Mesenteric fat pad (tissue), 1 donor: ENCODE data around the gene CDKAL1.

GRCh38 chr6:20126020-20126704, 86.1 kb downstream of the MBOAT1 start:
- PRO-cap = no peak

GRCh38 chr6:20213563-20213800, 1.2 kb upstream of the MBOAT1 start:
- PRO-cap = no peak

DNA sequence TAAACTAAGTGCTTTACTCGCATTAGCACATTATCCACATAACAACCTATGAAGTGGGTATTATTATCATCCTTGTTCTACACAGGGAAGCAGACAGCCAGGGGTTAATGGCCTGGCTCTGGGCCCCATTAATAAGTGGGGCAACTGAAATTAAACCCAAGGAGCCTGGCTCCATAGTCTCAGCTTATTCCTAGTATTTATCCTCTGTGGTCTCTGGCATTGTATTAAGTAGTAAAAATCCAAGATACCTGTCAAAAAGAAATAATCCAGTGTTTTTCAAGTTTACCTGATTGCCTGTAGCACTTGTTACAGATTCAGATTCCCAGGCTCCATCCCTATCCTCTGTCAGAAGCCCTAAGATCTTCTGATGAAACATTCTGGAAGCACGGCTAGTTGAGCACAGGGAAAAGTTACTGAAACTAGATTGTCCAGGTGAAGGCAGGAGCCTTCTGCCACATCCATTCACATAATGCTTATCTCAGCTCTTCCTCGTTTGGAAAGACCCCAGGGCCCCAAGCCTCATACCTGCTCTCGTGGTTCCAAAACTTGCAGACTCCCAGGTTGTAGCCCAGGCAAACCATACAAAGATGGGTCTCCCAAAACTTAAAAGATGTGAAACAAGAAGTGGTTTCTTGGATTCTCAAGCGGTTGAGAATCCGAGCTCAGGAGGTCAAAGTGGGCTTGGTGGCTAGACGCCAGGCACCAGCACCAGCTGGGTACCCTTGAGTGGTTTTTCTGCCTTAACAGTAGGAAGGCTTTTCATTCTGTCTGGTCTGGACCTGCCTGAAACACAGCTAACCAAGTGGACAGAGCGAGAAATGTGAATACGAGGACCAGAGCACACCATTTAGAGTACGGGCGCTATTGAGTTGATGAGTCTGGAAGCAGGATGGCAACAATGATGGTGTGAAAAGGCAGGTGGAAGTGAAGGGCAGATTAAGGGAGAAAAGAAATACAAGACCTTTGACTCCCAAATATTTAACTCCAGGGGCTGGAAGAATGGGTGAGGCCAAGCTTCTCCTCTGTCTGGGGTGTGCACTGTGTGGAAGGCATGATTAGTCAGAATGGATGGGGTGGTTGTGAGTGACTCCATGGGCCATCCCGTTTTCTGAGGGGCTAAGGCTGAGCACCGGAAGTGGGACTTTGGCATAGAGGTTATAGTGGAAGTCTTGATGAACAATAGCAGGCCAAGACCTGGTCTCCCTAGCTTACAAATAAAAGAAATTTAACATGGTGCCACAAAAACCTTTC, 11.7 kb downstream of the E2F3 start:
- PRO-cap = no peak

- PRO-cap = no peak
Measured at GRCh38 chr6:20424435-20425215, 22.9 kb downstream of the E2F3 start.

DNA sequence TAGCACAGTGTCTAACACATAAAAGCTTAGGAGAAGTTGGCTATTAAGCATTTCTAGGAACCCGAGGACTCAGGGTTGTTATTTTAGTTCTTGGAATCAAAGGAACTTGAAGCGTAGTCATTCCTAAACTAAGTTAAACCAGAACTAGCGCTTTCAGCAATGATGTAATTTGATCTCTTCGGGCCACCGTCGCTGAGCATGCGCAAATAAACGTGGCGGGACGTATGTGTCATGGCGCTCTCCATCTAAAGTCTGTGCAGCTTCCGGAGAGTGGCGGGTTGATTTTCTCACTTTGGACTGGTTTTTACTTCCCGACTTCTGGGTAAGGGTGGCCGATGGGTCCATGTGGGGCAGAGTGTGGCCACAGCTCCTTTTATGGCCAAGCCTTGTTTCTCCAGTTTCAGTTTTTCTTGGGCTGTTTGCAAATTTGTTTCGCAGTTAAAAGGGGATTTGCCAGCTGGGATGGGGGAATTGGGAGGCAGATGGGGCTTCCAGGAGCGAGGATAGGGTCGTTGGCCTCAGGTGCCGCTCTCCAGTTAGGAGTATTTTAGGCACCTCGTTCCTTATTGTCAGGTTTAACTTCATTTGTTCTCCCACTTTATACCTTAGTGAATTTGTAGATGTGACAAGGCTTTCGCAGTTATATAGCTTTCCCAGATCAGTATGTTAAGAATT, at the start of gene CDKAL1:
TSS of gene CDKAL1 (plus strand) at position 205 of the 675 bp plus-strand sequence.
- PRO-cap = no peak

DNA sequence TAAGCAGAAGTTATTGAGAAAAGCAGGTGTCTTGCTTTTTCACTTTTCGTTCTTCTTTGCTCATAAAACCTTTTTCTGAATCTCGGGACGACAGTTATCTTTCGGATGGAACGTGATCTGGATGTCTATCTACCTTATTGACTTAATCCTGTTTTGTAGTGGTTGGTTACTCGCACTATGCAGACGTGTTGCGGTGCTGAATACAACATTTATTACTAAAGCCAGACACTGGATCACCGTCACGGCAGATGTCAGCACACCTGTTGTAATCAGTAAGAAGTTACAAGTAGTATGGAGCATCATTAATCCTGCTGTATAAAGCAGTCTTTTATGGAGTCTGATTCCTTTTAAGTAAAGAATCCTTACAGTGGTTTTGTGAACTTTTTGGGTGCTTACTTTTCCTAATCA, 675 bp downstream of the CDKAL1 start:
- PRO-cap = no peak

DNA sequence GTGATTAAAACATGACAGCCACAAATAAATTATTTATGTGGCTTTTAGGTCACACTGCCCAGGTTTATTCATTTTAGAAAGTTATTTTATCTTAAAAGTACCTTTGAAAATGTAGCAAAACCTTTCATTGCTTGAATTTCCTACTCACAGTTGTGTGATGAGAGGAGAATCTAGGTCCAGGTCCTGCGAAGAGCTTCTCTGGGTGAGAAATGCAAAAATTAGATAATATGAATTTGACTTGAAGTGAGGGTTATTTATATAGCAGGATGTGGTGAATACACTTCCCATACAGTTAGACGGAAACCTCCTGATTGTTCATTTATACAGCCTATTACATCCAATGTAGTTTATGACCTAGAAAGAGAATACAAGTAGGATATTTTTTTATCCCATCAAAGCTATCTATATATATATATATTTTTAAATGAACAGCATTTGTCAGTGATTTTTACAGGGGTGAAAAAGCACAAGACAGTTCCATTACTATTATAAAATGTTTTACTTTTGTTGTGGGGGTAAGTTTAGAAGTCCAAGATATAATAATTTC, 30.6 kb downstream of the CDKAL1 start:
- PRO-cap = no peak

DNA sequence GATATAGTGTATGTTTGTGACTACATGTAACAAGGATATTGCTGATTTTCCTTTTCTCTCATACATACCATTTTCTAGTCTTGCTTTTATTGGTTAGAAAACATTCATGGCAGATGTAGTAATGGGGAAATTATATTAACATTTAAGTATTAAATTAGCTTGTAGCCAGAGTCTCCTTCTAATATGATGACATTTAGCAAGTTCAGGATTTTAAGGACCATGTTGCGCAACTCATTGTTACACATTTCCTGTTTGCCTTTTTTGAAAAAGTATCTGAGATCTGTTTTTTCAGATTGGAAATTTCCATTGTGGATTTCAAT, 38.6 kb downstream of the CDKAL1 start:
- PRO-cap = no peak

DNA sequence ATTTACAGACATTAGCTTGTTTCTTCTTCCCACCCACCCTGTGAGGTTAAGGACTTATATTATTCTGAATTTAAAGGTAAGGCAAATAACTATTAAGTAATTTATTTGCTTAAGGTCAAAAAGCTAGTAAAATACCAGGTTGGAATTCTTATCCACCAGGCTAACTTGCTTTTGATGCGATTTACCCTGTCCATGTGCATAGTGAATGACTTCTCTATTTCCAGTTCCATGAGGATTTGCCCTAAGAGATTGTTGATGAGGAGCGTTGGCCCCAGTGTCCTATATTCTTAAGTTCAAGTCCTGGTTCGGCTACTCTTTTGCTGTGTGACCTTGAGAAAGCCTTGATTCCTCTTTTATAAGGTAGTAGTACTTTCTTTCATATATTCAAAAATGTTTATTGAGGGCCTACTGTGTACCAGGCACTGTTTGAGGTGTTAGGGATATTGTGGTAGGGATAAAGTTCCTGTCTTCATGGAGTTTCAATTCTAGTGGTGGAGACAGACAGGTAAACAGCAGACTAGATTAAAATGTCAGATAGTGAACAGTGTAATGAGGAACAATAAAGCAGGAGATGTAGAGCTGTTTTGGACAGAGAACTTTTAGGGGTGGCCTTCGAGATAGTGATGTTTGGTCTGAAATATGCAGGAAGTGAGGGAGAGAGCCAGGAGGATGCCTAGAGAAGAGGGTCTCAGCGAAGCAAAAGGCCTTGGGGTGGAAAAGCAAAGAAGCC, 286.3 kb downstream of the CDKAL1 start:
- PRO-cap = no peak

DNA sequence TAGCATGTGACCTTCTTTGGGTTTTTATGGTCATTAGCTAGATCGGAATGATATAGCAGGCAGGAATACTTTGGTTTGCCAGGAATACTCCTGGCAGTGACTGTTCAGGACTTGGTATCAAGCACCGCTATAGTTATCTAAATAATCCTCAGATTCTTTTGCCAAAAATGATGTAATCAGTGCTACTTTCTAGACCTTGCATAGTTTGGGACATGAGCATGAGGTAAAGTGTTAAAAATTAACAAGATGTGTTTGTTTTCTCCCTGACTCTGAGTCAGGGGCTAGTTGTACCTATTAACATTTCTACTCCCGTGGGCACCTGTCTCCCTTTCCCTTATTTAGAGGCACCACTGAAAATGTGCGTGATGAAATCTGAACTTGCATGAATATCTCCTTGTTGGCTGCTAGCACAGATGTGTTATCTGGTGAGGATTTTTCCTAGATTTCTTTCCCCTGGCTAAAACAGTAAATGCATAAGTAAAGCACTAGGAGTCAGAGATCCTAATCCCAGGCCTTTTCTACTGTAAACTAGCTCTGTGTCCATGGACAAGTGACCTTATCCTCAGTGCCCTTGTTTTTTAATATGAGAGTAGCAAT, 511.0 kb downstream of the CDKAL1 start:
- PRO-cap = no peak

DNA sequence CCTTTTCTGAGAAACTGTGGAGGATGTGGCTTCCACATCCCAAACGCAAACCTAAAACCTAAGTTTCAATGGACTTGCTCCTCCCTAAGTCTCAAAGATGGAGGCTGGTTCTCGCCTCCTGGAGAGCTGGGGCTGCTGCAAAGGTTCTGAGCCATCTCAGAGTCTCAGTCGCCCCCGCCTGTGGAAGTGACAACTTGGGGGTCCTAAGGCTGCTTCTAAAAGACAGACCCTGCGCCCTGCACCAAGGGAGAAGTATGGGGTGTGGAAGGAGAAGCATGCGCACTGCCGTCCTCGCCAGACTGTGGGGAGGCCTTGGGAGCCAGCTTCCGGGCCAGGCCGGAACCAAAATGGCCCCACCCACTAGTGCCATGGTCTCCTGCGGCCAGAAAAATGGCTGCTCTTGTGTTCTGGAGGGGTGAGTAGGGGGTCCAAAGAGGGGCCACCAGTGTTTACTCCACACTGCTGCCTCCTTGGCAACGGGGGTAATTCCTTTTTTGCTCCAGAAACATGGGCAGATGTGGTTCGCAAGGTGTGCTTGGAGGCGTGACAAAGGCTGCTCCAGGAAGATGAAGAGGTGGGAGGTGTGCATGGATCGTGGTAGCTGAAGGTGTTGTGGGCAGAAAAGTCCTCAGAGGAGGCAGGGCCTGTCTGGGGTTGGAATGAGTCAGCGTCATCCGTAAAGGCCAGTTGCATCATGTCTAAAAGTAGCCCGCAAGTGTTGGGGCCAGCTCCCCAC, 329.9 kb upstream of the SOX4 start:
- PRO-cap = no peak

DNA sequence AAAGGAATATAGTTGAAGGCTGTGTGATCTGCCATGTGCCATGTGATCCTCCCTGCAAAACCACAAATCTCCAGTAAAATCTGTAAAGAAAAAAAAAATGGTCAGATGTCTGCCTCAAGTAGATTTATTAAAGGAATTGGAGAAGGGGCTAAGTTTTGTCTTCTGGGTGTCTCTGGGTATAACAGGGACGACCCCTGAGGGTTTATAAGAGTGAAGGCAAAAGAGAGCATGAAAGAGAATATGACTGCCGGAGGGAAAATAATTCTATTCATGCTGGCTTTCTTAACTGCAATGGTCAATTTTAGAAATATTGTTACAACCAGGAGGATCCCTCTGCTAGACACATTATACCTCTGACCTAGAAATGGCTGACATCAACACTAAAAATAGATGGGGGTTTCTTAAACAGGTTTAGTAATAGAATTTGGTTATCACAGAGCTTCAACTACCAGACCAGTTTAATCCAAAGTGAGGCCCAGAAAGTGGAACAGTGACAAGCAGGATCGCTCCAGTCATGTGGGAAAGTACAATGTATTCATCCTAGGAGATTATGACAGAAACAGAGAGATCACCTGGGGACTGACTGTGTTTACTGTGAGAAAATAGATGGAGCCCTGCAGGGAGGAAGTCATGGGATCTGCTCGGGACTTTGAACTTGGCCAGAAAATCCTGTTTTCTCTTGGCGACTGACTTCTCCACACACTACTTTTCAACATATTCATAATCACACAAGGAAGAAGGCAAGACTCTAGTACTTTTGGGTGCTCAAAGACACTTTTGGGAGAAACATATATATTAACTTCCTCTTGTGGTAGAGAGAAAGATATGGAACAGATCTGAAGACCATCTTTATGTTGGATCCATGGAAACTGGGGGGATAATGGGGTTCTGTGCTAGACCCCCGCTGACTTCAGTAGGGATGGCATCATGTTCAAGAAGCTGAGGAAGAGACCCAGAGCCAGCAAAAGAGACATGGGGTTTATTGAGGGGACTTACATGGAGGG, 238.8 kb upstream of the SOX4 start:
- PRO-cap = no peak

DNA sequence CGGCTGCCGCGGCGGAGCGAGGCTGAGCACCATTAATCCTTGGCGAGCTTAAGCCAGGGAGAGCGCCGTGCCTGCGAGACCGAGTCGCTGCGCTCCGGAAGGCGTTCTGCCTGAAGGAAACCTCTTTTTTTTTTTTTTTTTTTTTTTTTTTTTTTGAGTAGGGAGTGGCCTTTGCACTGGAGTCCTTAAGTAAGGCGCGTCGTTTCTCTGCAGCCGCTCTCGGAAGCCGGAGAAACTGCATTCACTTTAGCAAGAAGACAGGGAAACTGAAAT, 4.8 kb upstream of the SOX4 start:
- PRO-cap = bidirectional peak, plus-strand start at position 216 of the sequence, minus-strand start at position 108 of the sequence

- PRO-cap = no peak
Measured at GRCh38 chr6:21609543-21610052, 16.0 kb downstream of the SOX4 start.

DNA sequence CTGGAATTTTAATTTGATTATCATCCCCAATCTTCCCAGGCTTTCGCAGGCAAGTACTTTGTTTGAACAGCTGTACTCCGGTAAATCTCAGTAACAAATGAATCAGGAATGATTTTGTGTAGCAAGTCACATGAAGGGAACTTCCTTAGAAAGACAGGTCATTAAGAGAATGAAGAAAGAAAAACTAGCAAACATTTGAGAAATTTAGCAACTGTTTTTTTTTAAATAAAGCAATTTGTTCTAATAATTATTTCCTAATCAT, 147.3 kb downstream of the SOX4 start:
- PRO-cap = no peak

DNA sequence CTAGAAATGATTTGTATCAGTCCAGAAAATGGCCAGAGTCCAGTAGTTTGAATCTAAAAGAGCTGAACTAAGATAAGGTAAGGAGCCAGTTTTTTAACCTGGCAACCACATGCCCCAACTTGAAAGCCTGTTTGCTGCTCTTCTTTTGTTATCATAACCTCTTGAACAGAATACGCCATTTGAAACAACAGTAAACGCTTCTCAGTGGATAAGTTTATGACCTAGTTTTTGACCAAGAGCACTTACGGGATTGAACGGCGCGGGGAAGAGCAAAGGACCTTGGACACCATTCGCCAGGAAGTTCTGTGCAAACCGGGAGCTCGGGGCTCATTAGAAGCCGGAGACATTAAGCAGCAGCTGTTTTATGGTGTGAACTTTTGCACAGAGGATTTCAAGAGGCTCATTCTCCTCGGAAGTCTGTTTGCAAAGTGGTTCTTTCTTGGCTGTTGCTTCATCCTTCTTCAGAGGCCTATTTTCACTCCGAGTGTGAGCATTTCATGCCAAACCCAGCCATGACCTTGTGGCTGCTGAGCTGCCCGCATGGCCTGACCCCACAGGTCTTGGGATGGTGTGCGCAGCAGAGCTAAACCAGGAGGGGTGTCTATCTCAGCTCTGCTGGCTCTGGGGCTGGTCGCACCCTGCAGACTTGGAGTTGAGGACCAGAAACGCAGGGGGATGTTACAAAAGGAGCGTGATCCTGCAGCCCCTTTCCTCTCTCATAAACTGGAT, 215.2 kb downstream of the SOX4 start:
- PRO-cap = no peak

DNA sequence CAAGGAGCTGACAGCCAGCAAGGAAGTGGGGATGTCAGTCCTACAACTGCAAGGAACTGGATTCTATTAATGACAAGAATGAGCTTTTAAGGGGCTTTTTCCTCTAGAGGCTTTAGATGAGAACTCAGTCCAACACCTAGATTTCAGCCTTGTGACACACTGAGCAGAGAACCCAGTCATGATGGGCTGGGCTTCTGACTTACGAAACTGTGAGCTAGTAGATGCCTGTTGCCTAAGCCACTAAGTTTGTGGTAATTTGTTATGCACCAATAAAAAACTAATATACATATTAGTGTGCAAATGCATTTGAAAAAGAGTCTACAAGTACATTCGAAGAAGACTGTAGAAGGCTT, 263.3 kb downstream of the SOX4 start:
- PRO-cap = no peak

GRCh38 chr6:22036306-22036653, 260.6 kb downstream of the PRL start:
- PRO-cap = no peak

- PRO-cap = no peak
Measured at GRCh38 chr6:22043258-22044028, 253.4 kb downstream of the PRL start.

DNA sequence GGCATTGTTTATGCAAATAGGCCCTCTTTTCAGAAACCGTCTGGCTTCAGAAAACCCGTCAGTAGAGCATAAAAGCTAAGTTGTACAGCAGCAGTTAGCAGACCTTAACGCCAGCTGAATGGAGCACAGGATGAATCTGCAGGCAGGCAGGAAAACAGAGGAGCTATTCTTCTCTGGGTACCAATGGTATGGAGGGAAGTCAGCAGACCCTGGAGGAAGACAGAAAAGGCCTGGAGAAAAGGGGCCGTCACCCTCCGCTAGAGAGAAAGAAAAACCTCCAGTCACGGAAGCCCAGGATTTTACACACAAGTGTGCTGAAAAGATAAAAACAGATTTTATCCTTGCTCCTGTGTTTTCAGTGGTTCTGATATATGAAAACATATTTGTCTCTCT, 215.7 kb downstream of the HDGFL1 start:
- PRO-cap = no peak